Left cardiac atrium (tissue), 1 donor: ENCODE data around the gene GRK3.

GRCh38 chr22:24499285-24499545 is 4.1 kb downstream of the UPB1 start:
- PRO-cap = no peak

DNA sequence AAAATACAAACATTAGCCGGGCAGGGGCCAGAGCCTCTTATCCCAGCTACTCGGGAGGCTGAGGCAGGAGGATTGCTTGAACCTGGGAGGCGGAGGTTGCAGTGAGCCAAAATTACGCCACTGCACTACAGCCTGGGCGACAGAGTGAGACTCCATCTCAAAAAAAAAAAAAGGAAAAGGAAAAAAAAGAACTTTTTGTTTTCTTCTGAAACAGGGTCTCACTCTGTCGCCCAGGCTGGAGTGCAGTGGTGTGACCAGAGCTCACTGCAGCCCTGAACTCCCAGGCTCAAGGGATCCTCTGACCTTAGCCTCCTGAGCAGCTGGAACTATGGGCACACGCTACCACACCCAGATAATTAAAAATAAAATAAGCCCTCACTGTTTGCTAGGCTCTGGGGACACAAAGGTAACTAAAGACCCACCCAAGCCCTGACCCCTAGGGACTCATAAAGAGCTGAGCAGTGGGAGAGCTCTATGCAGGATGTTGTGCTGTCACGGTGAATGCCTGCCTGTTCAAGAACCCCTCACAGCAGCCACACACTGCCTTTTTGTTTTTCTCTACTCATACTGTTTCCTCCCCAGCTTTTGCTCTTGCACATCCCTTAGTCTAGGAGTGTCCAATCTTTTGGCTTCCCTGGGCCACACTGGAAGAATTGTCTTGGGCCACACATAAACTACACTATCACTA is 2.2 kb downstream of the GUCD1 start:
- PRO-cap = no peak

DNA sequence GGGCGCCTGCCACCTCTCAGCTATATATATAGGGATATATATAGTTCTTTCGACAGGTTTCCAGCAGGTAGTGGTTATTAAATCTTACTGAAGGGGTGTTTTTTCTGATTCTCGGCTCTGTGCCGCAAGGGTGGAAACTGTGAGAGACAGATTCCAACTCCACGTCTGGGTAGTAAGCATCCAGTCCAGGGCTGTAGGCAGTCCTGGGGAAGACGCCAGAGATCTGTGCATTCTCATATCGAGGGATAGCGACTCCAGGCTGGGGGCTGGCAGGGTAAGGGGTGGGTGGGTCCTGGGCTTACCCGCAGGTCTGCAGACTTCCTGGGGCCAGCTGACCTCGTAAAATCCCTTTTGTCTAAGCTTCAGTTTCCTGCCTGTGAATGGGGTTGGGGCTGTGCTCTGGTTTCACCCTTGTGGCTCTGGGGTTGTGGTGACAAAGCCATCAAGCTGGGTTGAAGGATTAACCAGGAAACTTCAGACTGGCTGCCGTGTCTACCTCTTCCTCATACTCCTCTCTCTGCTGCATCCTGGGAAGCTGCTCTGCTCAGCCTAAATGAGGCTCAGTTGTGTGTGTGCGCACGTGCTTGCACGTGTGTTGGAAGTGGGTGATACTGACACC is 1.0 kb downstream of the GGT1 start:
- PRO-cap = no peak

DNA sequence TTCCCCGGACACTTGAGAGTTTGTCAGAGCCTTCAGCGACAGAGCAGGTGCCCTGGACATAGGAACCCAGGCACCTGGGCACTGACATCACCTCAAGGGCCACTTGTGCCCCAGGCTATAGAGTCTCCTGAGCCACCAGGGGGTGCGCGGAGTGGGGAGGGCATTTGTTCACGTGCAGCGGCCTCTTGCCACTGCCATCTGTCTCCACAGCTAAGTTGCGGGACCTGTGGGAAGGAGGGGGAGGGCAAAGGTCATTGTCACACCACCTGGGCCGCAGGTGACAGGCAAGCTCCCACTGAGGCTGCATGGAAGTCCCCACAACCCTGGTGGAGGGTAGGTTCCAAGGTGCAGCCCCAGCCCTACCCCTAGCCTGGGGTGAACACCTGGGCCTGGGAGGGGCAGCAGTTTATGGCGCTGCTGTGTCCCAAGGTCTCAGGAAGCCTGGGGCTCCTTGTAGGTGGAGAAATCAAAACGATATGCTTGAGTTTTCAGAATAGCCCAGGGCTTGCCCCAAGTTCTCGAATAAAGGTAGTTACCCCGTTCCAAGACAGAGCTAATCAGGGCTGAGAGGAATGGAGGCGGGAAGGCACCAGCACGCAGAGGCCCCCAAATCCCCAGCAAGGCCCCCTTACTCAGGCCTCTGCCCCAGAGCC is 79.4 kb downstream of the PIWIL3 start:
- PRO-cap = no peak

DNA sequence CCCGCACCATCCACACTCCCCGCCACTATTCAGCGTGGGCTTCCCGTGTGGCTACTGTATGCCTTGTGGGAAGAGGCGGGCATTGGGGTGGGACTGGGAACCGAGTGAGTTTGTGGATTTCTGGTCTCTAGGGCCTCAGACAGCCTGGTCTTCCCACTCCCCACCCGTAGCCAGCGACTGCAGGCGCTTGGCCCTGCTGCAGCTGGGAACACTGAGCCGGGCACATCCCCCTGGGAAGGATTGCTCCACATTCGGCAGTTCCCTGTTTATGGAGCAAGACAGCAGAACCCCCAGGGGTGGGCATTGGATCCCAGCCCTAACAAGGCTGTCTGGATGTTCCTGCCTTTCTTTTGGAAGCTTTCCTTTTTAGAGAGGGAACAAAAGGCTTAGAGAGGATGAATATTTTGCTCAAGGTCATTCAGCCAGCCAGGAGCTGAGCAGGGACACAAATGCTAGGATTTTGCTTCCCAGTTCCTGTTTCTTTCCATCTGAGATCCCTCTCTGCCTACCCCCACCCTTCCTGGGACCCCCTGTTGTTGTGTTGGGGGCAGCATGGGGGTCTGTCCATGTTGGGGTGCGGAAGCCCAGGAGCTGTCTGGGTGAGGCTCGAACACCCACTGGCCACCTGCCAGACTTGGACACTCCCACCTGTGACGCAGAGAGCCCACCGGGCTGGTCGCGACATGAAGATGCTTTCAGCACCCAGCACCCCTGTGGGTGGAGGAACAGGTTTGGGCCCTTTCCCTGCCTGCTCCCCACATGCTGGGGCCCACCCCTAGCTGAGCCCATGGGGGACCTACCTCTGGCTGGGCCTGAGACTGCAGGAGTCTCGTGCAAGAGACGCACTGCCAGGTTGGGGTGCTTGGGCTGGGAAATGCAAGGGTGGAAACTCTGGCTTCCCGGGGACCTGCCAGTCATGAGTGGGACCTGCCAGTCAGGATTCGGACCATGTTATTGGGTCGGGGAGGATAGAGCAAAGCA is 23.7 kb downstream of the KIAA1671 start:
- PRO-cap = no peak

DNA sequence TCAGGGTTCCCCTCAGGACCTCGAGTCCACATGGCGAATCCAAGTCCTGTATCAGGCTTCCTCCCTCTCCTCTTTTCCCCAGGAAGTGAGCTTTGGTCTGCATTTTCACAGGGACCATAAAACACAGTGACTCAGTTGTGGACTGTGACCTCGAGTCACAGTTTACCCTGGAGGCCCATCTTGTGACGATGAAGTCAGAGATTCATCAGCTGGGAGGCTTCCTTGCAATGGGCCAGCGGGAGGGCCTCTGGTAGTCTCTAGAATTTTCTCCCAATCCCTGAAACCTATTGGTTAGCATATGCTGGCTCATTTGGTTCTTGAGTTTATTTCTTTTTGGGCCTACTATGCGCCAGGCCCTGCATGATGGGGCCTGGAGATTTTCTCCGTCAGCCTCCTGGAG is 100.7 kb downstream of the KIAA1671 start:
- PRO-cap = no peak

DNA sequence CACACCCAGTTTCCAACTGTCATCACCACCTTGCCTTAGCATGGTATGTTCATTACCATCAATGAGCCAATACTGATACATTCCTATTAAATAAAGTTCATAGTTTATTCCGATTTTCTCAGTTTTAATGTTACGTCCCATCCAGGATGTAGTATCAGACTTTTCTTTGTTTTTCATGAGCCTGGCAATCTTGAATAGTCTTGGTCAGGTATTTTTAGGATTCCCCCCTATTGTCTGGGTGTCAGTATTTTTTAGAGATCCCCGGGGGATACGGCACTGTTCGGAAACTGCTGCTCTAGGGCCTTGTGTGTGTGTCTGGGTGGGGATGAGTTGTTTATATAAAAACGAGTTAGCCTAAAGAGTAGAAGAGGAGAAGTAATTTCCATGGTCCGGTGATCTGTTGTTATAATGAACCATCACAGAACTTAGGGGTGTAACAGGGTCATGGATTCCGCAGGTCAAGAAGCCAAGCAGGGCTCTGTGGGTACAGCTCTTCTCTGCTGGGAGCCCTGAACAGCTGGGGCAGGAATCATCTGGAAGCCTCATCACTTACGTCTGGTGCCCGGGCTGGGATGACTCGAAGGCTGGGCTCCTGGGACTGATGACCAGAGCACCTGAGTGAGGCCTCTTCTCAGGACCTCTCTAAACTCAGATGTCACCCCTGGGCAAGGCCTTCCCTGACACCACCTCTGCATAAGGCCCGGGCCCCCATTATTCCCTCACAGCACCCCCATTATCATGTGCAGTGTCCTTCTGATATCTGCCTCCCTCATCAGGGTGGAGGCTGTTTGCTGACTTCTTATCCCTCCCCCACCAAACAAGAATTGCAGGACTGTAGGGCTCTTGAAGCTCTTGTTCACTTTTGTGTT is 106.0 kb downstream of the KIAA1671 start:
- PRO-cap = no peak

GRCh38 chr22:25130464-25131069 is 69.1 kb upstream of the CRYBB3 start:
- PRO-cap = no peak

- PRO-cap = no peak
Measured at GRCh38 chr22:25134541-25134776, 65.2 kb upstream of the CRYBB3 start.

GRCh38 chr22:25540137-25540601 is 24.3 kb upstream of the GRK3 start:
- PRO-cap = no peak

DNA sequence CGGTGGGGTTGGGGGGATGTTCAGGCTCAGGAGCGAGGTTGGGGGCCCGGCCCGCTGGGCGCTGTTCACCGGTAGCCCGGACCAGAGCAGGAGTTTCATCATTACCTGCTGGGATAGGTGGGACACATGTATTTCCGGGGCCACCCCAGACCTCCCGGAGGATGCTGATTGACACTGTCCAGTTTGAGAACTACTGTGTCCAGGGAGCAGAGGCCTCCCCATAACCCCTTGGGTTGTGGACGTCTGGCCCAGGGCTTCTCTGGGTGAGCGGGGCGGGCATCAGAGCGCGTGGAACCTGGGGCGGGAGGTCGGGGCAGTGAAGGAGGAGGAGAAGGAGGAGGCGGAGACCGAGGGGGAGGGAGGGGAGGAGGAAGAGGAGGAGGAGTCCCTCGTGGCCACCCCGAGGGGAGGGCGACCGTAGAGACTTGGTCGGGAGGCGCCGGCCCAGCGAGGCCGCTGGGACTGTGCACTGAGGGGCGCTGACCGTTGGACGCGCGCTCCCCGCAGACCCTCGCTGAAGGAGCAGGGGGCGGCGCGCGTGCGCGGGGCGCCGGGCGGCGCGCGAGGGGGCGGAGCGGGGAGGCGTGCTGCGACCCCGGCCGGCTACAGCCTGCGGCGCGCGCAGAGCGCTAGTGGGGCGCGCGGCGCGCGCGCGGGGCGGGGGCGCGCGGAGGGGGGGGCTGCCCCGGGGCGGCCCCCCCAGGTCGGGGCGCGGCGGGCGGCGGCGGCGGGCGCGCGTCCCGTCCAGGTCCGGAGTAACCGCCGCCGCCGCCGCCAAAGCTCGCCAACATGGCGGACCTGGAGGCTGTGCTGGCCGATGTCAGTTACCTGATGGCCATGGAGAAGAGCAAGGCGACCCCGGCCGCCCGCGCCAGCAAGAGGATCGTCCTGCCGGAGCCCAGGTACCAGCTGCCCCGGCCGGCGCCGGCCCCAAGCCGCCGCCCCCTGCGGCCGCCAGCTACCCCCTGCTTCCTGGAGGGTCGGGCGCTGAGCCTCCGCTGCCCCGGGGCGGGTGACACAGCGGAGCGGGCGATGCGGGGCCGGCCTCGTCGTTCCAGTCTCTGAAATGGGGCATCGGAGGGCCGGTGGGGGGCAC is at the start of gene GRK3:
Gene GRK3 (plus strand): TSS at position 424 of the 1,096 bp plus-strand sequence.
- PRO-cap = unidirectional peak, plus-strand start at position 424 of the sequence; bidirectional peak, plus-strand start at position 580 of the sequence, minus-strand start at position 516 of the sequence

DNA sequence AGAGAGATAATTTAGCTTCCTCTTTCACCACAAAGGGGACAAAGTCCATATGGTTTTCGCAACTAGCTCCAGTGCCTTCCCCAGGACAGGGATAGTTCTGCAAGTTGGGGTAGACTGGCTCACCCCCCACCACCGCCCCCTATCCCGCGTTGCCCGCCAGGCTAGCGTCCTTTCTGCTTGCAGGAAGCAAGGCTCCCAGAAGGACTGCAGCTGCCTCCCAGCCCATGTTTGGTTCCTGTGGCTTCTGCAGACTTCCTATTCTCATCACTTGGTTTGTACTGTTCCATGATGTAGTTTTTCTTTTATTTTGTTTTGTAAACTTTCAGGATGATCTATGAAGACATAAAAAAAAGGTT is 75.6 kb upstream of the MYO18B start:
- PRO-cap = no peak

DNA sequence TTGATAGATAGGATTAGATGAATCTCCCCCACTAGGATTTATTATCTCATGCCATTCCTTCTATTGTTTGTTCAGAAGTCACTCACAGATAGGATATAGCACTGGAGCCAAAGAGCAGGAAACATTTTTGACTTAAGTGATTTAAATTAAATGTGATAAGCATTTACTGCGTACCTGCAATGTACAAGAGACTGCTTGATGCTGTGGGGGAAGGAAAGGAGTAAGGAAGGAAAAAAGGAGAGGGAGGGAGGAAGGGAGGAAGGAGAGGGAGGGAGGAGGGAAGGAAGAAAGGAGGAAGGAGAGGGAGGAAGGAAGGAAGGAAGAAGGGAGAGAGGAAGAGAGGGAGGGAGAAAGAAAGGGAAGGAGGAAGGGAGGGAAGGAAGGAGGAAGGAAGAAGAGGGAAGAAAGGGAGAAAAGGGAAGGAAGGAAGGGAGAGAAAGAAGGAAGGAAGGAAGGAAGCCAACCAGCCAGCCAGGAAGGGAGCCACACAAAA is 44.1 kb upstream of the MYO18B start:
- PRO-cap = no peak

GRCh38 chr22:25743394-25744057 is 1.5 kb downstream of the MYO18B start:
- PRO-cap = no peak

GRCh38 chr22:26311649-26312090 is 117.4 kb upstream of the ASPHD2 start:
- PRO-cap = no peak

GRCh38 chr22:26452408-26453220 is 23.6 kb downstream of the ASPHD2 start:
- PRO-cap = no peak

- PRO-cap = bidirectional peak, plus-strand start at chr22:26672747, minus-strand start at chr22:26672609; bidirectional peak, plus-strand start at chr22:26673104, minus-strand start at chr22:26672999
Measured at GRCh38 chr22:26672425-26673553, 51.0 kb downstream of the CRYBA4 start.

- PRO-cap = no peak
Measured at GRCh38 chr22:26840285-26840894, 218.6 kb downstream of the CRYBA4 start.

GRCh38 chr22:27224397-27225081 is 577.0 kb downstream of the MN1 start:
- PRO-cap = no peak

GRCh38 chr22:27531636-27532270 is 269.8 kb downstream of the MN1 start:
- PRO-cap = no peak